Measurements from ENCODE around the gene CEP290.

- PRO-cap, result no peak
- RAMPAGE, long total RNA, 5 experiments, result no peak in any of the 5 experiments
- RRBS, result no CpG with 5 or more reads among the region's 11 CpGs
Observed at GRCh38 chr12:84912953-84913115, 235 bp upstream of the SLC6A15 start.

DNA sequence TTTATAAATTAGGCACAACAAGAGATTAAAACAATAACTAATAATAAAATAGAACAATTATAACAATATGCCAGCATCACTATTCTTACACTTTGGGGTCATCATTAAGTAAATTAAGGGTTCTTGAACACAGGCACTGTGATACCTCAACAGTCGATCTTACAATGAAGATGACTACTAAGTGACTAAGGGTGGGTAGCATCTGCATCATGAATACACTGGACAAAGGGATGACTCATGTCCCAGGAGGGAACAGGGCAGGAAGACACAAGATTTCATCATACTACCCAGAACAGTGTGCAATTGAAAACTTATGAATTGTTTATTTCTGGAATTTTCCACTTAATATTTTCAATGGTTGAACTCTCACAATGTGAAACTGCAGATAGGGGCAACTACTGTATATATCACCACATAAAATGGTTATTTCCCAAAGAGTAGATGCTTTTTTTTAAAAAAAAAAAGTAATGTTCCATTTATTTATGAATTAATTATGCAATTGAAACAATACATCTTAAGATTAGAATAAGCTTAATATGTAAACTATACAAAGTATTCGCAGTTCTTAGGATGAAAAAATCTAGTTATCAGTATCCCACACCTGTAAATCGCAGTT is 19.6 kb downstream of the TSPAN19 start:
- PRO-cap, result no peak
- RAMPAGE, long total RNA, 5 experiments, result no peak in any of the 5 experiments
- RRBS, result no CpG with 5 or more reads among the region's 3 CpGs

DNA sequence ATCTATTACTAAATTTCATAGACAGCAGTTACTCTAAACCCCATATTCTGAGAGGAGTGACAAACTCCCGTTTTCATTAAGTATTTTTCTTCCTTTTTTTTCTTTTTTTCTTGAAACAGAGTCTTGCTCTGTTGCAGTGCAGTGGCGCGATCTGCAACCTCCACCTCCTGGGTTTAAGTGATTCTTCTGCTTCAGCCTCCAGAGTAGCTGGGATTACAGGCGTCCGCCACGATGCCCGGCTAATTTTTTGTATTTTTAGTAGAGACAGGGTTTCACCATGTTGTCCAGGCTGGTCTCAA is 136.9 kb downstream of the MGAT4C start:
- PRO-cap, result no peak
- RAMPAGE, long total RNA, 5 experiments, result no peak in any of the 5 experiments
- RRBS, result no CpG with 5 or more reads among the region's 7 CpGs

DNA sequence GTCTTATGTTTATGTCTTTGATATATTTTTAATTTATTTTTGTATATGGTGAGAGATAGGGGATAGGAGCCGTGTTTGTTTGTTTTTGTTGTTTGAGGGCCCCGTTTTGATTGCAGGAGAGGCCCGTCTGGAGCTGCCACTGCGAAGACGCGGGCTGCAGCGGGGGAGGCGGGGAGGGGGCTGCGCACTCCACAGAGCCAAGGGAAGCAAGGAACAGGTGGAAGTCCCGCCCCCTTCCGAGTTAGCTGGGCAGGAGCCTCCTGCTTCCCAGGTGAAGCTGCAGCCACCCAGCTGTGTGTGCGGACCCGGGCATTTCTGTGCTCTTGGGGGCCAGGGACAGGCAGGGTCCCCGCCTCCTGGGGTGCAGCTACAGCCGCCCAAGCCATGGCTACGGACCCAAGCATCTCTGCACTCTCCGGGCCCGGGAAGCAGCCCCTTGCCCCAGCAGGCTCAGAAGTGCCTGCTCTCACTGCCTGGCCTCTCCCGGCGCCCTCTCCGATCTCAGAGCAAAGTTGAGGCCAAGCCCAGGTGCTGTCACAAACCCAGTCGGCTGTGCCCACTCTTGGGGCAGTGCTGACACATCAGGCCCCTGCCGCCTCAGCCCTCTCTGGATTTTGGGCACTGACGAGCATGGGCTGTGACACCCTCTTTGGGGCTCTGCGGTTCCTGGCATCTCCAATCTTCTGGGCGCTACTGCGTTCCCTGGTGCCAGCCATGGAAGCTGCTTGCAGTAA is 8.3 kb upstream of the MGAT4C start:
- PRO-cap, result no peak
- RAMPAGE, long total RNA, 5 experiments, result no peak in any of the 5 experiments
- RRBS, result 10% methylated on average over 4 of the region's 27 CpGs

- PRO-cap, result no peak
- RAMPAGE, long total RNA, 5 experiments, result no peak in any of the 5 experiments
- RRBS, result no CpG with 5 or more reads among the region's 6 CpGs
Observed at GRCh38 chr12:87815787-87816353, 213.3 kb downstream of the C12orf50 start.

DNA sequence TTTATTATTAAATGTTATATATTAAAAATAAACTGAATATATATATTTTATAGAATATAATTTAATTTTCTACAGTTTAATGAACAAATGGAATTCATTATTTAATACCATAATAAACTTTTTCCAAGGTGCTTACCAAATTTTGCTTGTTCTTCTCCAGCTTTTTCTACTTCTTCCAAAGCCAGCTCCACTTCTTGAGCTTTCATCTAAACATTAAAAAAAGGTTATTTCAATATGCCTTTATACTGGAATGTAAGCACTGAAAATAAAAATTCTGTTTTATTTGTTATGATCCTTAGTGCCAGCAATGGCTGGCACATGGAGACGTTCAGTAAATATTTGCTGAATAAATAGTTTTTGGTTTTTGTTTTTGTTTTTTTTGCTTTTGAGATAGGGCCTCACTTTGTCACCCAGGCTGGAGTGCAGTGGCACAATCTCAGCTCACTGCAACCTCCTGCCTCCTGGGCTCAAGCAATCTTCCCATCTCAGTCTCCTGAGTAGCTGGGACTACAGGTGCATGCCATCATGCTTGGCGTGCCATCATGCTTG is 2.5 kb downstream of the CEP290 start:
- PRO-cap, result no peak
- RAMPAGE, long total RNA, 5 experiments, result no peak in any of the 5 experiments
- RRBS, result no CpG with 5 or more reads among the region's 2 CpGs

GRCh38 chr12:88141499-88142614 is at the start of gene CEP290:
TSS of gene CEP290 (minus strand) at chr12:88142088.
- PRO-cap, result bidirectional peak, plus-strand start at chr12:88142308, minus-strand start at chr12:88142074
- RAMPAGE, long total RNA, 5 experiments, result start-site peak on the plus strand in 5 of 5 experiments, at chr12:88142307-88142375 at its widest, 37 to 700 reads per replicate; start-site peak on the minus strand in 5 of 5 experiments, at chr12:88142025-88142096 at its widest, 18 to 357 reads per replicate
- RRBS, result 2% methylated on average over 9 of the region's 62 CpGs

GRCh38 chr12:89087249-89087665 is 265.0 kb downstream of the DUSP6 start:
- PRO-cap, result unidirectional peak, plus-strand start at chr12:89087427
- RAMPAGE, long total RNA, 5 experiments, result no peak in any of the 5 experiments
- RRBS, result no CpG with 5 or more reads among the region's 5 CpGs

DNA sequence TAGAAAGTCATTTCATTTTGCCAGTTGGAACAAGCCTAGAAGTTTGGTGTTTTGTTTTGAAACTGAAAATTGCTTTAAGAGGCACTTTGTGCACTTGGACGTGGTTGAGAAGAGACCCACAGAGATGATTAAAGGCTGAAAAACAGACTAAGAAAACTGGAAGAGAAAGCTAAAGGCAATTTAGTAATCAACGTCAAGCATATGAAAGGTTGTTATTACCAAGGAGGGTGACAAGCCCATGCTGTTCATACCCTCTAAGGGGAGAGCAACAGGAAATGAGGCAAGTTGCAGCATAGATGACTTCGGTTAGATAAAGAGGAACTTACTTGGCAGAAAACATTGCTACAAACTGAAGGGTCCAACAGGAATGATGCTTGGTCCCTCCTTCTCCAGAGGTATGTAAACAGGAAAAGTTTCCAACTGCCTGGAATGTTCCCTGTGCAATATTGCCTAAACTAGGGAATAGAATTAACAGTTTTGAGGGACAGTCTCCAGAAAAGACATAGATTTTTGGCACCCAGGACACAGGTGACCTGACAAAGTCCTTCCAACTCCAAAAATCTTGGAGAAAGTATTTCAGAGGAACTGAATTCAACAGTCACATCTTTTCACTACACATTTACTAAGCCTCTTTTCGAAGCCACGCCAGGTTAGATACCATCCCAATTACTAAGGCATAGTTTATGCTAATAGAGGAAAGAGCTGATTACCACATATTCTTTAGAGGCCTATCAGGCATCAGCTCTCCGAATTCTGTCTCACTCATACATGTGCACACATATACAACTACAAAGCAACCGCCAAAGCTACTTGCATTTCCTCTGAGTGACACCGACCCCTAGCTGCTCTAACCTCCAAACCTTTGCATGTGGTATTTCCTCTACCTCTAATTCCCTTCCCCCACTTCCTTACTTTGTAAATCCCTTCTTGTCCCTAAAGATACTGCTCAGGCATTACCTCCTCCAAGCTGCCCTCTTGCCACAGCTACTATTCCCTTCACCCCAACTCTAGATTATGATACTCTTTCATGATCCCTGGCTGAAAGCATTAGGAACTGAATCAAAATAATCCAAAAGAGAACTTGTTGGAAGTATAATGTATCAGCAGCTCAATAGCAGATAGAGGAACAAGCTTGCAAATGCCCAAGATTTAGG is 107.4 kb downstream of the DUSP6 start:
- PRO-cap, result no peak
- RAMPAGE, long total RNA, 5 experiments, result no peak in any of the 5 experiments
- RRBS, result no CpG with 5 or more reads among the region's 8 CpGs

DNA sequence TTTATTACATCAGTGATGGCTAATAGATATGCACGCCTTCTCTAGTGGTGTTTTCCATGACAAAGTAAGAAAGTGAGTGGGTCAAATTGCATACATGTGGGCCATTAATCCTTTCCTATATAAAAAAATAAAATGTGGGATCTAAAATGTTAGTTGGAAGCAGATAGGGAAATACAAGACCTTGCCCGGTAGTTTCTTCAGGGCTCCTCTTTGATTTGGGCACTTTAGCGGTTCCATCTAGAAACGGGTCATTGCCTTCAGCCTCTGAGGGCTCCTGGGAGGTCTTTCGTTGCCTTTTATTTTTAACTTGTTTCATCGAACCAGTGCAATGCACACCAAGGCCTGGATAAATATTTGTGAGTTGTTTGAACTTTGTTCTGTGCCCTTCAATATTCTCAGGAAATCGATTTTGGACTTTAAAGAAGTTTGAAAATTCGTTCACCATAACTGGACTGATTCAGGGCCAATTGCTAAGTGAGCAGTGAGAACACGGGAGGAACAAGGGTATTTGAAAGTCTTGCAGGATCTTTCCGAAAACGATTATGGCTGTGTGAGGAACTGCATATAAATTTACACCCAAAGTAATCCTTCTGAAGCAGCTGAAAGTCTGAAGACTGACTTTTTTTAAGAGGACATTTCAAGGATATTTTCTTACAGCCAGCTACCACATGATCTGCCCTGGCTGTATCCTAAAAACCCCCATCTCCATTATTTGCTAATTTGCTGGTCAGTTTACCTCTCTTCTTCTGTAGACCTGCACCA is 8.2 kb downstream of the DUSP6 start:
- PRO-cap, result no peak
- RAMPAGE, long total RNA, 5 experiments, result no peak in any of the 5 experiments
- RRBS, result no CpG with 5 or more reads among the region's 11 CpGs

- PRO-cap, result no peak
- RAMPAGE, long total RNA, 5 experiments, result no peak in any of the 5 experiments
- RRBS, result no CpG with 5 or more reads among the region's 4 CpGs
Observed at GRCh38 chr12:89344830-89345430, 7.4 kb downstream of the DUSP6 start.

DNA sequence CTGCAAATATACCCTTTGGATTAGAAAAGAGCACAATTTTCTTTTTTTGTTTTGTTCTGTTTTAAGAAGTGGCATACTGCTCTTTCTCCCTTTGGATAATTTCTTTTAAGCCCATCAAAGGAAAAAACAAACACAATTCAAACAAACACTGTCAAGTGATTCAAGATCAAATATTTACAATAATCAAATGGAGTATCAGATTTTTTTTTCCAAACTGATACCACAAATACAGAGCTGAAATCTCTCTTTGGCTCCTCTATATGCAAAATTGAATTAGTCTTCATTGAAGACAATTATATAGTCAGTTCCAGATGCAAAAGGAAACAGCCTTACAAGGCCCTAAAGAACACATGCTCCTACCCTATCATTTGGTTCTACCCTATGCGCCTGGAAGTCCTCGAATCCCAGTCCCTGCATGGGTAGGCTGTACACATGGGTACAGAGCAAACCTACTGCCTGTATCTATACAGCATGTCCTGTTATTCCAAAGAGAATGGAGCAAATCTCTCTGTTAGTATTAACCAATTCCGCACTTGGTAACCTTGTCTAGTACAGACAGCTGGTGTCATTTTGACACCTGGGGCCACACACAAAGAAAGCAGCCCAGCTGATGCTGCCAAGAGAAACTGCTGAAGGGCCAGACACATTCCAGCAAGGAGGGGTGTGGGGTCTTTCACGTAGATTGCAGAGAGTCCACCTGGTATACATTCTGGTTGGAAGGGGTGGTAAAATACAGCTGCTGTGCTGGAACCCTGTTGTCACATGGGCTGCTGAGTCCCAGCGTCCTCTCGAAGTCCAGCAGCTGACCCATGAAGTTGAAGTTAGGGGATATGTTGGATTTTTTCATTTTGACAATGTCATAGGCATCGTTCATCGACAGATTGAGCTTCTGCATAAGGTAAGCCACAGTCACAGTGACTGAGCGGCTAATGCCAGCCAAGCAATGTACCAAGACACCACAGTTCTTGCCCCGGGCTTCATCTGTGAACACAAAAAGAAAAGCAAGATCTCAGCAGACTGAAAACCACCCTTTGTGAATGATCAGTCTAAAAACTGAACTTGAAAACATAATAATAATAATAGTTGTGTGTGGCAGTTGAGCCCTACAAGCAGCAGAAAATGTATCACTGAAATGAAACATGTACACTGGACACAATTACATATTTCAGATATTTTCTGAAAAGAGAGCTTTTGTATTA is 3.3 kb downstream of the DUSP6 start:
- PRO-cap, result no peak
- RAMPAGE, long total RNA, 5 experiments, result start-site peak on the minus strand in 1 of 5 experiments, centred at position 407 of the sequence, 10 reads per replicate
- RRBS, result no CpG with 5 or more reads among the region's 10 CpGs

GRCh38 chr12:89350493-89351281 is 1.6 kb downstream of the DUSP6 start:
- PRO-cap, result no peak
- RAMPAGE, long total RNA, 5 experiments, result no peak in any of the 5 experiments
- RRBS, result 0% methylated on average over 4 of the region's 36 CpGs

DNA sequence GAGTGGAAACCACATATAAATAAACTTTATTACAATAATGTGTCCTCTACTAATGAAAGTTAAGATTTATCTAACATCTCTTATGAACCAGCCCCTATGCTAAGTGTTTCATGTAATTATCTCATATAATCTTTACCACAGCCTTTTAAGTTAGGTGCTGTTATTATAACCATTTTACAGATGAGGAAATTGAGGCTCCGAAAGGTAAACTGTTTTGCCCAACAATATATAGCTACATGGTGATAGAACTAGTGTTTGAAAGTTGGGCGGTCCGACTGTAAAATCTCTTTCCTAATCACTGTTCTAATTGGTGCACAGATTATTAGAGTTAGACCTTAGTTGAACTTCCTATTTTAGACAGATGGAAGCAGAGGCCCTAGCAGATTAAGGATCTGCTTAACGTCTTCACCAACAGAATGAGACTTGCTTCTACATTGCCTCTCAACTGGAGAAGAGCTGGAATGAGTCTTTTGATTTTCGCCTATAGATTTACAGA is 30.0 kb upstream of the DUSP6 start:
- PRO-cap, result no peak
- RAMPAGE, long total RNA, 5 experiments, result no peak in any of the 5 experiments
- RRBS, result no CpG with 5 or more reads among the region's 5 CpGs

DNA sequence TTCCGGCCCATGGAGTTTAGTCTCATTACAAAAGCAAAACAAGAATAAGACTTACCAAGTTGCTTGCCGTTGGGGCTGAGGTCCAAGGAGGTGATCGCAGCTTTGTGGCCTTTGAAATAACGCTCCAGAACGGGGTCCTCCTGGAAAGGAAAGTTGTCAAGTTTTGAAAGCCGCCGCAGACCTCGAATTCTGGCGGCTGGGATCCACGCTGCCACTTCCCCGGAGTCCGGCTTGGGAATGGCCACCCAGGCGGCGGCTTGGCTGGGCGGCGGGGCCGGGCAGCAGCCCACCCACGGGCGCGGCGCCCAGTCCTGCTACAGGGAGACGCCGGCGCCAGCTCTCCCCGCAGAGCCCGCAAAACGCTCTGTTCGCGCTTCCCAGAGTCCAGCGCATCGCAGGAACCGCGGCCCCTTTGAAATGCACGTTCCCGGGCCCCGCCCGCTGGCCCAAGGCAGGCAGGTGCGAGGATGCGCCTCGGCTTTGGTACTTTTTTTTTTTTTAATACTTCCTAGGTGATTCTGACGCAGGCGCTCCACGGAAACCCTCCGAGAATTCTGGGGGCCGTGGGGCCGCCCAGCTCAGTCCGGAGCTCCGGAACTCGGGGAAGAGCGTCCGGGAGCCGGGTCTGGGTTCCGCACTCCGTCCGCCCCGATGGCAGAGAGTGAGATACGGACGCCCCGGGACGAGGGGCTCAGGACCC is 619 bp upstream of the GALNT4 start:
- PRO-cap, result bidirectional peak, plus-strand start at position 222 of the sequence, minus-strand start at position 233 of the sequence; bidirectional peak, plus-strand start at position 548 of the sequence, minus-strand start at position 366 of the sequence
- RAMPAGE, long total RNA, 5 experiments, result start-site peak on the plus strand in 3 of 5 experiments, centred at positions 453 to 548 of the sequence, 25 to 39 reads per replicate
- RRBS, result 2% methylated on average over 28 of the region's 60 CpGs

GRCh38 chr12:89614852-89615632 is 89.2 kb upstream of the POC1B start:
- PRO-cap, result no peak
- RAMPAGE, long total RNA, 5 experiments, result no peak in any of the 5 experiments
- RRBS, result no CpG with 5 or more reads among the region's 4 CpGs

- PRO-cap, result no peak
- RAMPAGE, long total RNA, 5 experiments, result no peak in any of the 5 experiments
- RRBS, result no CpG with 5 or more reads among the region's 2 CpGs
Observed at GRCh38 chr12:89696907-89697580, 11.6 kb downstream of the ATP2B1 start.

DNA sequence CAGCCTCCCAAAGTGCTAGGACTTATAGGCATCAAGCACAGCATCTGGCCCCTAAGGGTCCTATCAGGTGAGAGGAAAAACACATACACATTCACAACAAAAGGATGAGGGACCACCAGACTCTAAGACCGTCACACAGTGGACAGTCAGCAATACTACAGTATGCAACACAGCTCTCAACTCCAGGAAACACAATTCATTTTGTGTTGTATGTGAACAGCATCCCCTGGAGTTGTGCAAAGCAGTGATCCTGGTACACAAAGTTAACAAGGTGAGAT is 6.9 kb downstream of the ATP2B1 start:
- PRO-cap, result no peak
- RAMPAGE, long total RNA, 5 experiments, result no peak in any of the 5 experiments
- RRBS, result no CpG with 5 or more reads among the region's 1 CpG

DNA sequence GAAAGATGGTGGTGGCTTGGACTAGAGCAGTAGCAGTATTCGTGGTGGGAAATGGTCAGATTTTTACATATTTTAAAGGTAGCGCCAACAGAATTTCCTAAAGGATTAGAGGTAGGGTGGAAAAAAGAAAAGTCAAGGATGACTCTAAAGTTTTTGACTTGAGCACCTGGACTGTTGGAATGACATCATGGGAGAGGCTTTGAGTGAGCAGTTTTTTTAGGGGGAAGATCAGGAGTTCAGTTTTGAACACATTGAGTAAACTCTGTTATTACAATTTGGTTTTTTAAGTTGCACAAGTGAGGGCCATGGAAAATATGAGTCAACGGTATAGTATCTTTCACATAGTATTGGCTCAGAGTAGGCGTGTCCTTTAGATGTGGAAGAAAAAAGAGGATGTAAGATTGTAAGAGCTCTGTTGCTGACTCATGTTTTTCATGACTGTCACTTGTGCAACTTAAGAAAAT is 47.9 kb upstream of the ATP2B1 start:
- PRO-cap, result no peak
- RAMPAGE, long total RNA, 5 experiments, result no peak in any of the 5 experiments
- RRBS, result no CpG with 5 or more reads among the region's 4 CpGs

DNA sequence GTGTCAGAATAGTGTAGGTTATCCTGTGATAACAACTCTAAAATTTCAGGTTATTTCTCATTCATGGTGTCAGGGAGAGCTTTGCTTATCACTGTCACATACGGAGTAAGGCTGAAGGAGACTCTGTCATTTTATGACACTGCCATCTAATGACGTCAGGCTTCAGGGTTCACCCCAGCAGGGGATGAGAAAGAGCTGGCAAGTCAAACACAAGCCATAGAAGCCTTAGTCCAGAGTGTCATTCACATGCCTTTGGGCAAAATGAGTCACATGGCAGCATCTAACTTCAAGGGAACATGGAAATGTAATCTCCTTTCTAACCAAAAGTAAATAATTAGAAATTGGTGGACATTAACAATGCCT is 242.6 kb upstream of the ATP2B1 start:
- PRO-cap, result no peak
- RAMPAGE, long total RNA, 5 experiments, result no peak in any of the 5 experiments
- RRBS, result no CpG with 5 or more reads among the region's 2 CpGs

Data from stomach (tissue), 7 donors.